CD14-positive monocyte (primary cell): Measurements from ENCODE around the gene PIGR.

DNA sequence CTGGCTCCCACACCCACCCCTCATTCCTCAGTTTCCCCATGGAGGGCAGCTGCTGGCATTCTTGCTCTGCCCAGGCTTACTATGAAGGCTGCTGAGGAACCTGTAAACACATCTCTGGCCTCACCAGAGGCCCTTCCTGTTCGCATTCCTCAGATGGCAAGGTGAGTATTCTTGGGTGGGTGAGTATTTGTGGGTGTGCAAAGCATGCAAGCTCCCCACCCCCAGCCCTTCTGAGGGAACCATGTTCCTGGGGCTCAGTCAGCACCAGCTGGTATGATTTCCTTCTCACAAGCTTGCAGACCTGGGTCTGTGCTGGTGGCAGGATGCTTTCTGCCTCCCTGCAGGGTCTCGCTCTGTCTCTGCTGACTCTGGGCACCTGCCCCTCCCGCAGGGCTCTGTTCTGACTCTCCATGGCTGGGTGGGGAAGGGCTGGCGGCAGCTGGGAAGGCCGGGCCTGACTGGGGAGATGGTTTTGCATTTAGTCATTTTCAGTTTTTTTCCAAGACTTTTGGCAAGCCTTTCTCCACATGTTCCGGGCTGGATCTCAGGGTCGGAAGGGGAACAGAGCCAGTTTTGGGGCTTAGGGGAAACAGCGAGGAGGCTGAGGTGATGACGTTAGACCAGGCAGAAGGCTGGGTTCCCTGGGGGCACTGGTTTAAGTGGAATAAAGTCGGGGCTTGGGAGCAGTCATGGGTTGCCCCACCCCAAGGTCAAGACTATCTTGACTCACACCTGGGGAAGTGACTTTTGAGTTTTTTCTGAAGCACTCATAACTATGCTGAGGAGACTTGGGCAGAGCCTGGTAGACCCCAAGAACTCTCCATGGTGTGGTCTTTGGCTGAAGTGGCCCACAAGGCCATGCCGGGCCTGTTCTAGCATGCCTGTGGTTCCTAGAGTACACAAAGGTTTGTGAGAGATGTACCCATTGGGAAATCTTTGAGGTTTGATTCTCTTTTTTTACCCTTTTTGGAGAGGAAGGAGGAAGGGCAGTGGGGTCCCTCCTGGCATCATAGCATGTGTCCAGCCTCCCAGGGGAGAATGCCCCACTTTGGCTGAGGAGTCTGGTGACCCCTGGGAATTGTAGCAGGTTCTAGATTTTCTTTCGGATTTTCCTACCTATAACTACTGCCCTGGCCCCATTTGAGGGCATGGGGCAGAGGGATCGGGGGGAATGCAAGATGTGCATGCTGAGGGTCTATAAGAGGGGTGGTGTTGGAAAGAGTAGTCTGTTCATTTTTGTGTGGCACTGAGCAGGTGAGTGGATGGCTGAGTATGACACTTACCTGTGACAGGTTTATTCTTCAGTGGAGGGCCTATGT lies 6.3 kb downstream of the RASSF5 start:
- CAGE, long polyA plus RNA = no peak

- CAGE, long polyA plus RNA = no peak
Measured at GRCh38 chr1:206568142-206568726, 44.0 kb downstream of the EIF2D start.

DNA sequence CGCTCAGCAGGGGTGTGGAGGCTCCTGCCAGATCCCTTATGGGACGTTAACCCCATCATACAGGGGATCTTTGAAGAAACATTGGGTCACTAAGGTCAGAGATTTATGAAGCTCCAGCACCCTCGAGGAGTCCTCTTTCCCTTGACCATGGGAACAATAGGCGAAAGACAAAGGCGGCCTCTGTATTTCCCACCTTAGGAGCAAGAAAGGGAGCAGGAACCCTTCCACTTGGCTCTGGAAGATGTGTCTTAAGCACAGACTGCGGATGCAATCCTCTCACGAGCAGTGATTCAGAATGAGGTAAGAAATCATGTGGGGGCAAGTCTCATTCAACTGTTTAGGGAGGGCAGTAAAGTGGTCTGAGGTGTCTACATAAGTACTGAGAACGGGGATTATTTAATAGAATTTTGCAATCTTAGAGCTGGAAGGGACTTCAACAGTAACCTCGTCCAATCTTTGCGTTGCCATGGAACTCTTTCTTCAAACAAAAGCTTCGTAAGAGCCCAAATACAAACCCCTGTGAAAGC lies 1.7 kb upstream of the DYRK3 start:
- CAGE, long polyA plus RNA = no peak

- CAGE, long polyA plus RNA = no peak
Measured at GRCh38 chr1:206672084-206672724, 12.5 kb upstream of the MAPKAPK2 start.

DNA sequence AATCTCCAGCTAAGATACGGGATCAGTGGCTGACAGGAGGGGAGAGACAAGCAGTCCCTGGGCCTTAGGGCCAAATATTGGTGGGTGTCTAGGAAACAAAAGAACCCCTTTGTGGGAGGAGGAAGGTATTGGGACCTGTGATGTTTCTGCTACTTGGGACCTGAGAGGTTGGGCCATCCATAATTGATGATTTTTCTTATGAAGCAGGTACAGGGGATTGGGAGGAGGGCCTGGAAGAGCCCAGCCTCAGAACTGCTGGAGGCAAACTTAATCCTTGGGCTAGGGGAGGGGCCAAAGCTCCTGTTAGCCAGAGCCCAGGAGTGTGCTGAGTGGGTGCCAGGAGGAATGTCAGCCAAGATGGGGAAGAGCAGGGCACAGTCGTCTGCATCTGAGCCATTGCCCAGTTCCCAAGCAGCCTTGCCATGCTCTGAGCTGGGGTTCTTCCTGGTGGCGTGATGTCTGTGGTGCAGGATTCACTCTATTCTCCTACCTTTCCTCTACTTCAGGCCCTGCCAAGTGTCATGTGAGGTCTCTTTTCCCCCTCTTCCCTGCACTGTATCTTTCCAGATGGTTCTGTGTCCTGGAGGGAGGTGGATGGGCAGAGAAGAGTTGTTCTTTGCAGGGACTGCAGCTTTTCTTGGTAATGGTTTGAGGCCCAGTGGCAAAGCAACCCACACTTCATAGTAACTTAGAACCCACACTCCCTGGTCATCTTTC lies 5.8 kb downstream of the MAPKAPK2 start:
- CAGE, long polyA plus RNA = no peak

GRCh38 chr1:206692971-206694324 lies 8.7 kb downstream of the MAPKAPK2 start:
- CAGE, long polyA plus RNA = no peak

DNA sequence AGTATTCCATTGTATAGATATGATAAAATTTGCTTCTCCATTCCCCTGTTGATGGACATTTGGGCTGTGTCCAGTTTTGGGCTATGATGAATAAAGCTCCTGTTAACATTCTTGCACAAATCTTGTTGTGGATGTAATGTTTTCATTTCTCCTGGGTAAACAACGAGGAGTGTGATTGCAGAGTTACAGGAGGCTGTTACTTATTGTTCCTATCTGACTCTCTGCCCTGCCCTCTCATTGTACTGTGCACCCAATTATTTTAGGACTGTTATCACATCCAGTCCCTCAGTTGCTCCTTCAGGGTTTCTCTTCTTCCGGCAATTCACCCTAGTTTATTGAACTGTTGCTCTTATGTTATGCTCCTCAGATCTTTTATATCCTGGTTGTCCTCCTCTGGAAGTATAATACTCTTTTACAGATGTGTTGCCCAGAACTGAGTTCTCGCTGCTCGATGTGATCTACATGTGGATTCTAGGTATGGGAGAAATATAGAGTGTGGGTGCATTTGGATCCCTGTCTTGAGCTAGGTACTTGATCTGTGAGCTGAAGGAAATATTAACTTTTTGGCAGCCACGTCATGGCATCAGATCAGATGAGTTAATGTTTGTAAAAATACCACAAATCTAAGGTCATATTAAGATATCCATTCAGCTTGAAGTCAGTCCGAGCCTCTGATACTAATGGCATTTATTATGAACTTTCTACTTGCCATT lies 24.4 kb downstream of the MAPKAPK2 start:
- CAGE, long polyA plus RNA = no peak

GRCh38 chr1:206737671-206738215 lies 32.8 kb upstream of the IL19 start:
- CAGE, long polyA plus RNA = no peak

- CAGE, long polyA plus RNA = no peak
Measured at GRCh38 chr1:206932799-206933373, 11.1 kb upstream of the FCMR start.

DNA sequence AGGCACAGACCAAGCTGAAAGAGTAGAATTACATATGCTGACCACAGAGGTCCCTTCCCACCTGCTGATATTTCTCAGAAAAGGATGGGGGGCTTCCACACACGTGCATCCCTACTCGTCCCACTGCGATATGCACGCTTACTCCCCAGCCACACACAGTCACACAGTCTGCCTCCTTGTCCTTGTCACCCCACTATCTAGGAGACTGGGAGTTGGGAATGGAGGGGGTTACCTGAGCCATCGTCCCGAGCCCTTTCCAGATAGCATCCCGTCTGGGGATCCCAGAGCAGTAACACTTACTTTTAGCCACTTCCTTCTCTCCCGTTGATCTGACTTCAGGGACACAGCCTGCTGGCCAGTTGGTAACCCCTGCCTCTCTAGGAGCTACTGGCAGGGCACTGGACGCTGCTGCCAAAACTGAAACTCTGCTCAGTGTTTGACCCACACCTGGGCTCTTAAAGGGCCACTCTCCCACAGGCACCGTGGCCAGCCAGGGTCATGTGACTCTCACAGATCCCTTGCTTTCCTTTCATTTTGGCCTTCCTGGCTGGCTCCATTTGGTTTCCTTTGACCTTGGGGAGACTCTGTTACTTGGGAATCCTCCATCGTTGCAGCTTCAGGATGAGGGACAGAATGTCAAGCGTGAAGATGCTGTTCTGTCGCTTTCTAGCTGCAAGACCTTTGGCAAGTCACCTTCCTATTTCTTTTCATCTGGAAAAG lies at the start of gene PIGR:
Gene PIGR, minus strand, starts transcription at position 431 of the 720 bp plus-strand sequence.
- CAGE, long polyA plus RNA = no peak

DNA sequence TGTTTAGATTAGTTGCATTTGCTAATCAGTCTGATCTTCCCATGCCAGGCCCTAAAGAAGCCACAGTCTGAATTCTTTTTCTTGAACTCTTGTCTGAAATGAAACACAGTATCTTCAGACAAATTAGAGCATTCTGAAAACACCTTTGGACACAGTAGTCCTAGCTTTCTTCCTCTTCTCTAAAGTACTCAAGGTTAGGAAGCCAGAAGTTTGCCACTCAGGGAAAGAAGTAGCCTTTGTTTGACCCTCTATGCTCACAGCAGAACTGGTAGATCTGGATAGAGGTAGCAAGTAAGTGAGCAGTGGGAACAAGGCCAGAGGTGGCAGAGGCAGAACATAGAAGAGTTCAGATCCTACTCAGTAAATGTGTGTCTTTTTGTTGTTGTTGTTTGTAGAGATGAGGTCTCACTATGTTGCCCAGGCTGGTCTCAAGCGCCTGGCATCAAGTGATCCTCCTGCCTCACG lies 7.3 kb upstream of the PIGR start:
- CAGE, long polyA plus RNA = no peak

DNA sequence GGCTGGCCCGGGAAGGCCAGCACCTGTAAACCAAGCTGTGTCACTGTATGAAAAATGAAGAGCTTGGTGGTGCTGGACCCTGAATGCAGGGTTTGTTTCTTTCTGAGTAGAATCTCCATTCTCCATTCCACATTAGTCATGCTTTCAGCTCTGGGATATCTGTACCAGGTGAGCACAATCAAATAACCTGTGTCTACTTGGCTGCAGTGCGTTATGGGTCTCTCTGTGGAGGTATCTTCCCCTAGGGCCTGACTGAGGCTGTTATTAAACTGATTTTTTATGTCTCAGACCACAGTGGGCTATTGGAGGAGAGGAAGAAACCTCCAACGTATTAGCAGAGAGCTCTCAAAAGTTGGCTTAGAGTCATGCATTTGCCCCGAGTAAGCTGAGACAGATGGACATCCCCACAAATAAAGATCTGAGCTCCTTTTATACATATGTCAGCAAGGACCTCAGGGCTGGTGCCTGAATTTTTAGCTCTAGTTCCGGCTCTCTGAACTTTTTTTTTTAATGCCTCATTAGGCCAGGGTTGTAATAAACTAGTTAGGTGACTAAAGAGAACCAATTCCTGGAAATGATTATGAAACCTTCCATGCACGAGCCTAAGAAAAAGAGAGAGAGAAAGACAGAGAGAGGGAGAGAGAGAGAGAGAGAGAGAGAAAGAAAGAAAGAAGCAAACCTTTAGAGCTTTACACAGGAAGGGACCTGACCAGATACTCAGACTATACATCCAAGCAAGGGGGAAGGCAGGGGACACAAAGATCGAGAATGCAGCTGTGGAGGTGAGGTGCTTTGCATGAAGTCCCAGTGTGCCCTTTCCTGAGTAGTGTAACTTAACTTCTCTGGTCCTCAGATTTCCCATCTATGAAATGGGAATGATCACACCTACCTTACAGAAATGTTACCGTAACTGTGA lies 8.3 kb upstream of the PIGR start:
- CAGE, long polyA plus RNA = no peak

DNA sequence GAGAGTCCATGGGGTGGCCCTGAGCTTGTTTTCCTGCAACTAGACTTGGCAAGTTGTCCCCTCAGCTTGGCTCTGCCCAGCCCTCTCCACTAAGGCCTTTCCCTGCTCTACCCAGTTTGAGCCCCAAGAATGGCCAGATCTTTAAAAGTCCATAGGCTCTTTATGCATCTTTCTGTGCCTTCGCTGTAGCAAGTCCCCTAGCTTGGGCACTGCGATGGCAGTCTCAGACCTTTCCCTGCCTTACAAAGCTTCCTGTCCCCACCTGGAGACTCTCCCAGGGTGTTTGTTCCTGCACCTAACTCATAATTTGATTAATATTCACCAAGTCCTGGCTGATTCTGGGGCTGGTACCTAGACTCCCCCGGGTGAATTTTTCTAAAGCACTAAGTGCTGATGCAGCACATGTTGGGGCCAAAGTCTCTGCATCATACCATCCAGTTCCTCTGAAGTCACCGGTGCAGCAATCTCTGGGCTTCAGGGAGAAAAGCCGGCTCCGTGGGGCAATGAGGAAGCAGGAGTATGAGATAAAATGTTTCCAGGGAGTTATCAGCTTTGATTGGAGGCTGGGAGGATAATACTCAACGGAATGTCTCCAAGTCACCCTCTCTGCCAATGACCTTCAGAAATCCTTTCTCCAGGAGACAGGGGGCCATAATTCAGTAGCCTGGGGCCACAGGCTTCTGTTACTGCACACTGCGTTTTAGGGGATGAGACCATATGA lies 1.3 kb downstream of the FCAMR start:
- CAGE, long polyA plus RNA = no peak

GRCh38 chr1:207021006-207021215 lies 11.6 kb downstream of the C1orf116 start:
- CAGE, long polyA plus RNA = no peak

- CAGE, long polyA plus RNA = no peak
Measured at GRCh38 chr1:207046051-207047175, 4.6 kb downstream of the YOD1 start.

- CAGE, long polyA plus RNA = no peak
Measured at GRCh38 chr1:207058187-207058639, 5.1 kb downstream of the PFKFB2 start.

DNA sequence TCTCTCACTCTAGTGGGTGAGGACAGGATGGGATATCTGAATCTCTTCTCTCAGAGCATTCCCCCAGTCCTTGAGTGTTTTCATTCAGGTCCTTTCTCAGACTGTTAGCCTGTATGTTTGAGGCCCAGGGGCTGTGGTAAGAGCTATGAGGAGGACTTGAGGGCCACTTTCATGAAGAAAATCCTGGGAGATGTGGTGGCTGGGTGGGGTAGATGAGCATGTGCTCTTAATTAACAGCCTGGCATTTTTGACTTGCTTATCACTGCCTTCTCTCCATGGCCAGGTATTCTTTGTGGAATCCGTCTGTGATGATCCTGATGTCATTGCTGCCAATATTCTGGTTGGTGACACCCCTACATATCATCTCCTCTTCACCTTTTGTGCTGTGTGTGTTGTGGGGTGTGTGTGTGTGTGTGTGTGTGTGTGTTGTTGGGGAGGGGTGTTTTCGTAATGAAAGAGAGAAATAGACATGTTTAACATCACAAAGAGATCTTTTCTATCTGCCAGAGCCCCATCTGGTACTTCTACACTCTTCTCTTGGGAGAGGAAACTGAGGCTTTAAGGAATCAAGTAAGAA lies 10.5 kb downstream of the PFKFB2 start:
- CAGE, long polyA plus RNA = no peak

DNA sequence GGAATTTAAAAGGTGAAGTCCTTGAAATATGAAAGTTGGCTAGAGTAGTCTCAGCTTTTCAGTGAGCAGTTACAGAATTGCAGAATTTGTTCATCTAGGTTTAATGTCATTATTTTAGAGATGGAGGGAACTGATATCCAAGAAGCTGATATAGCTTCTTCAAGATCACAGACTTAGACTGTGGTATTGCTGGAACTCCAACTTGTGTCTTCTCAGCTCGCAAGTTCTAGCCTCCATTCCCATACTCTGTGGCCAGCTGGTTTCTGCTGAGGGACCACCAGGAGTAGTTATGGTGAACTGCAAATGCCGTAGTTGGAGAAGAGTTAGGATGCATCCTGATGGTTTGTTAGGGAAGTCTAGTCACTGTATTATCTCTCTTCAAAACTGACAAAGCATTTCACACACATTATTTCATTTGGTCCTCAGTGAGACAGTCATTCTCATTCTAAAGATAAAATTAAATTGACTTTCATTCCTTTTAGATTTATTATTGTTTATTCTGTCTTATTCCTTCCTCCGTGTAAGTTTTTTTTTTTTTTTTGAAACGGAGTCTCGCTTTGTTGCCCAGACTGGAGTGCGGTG lies 2.0 kb downstream of the C4BPA start:
- CAGE, long polyA plus RNA = no peak

DNA sequence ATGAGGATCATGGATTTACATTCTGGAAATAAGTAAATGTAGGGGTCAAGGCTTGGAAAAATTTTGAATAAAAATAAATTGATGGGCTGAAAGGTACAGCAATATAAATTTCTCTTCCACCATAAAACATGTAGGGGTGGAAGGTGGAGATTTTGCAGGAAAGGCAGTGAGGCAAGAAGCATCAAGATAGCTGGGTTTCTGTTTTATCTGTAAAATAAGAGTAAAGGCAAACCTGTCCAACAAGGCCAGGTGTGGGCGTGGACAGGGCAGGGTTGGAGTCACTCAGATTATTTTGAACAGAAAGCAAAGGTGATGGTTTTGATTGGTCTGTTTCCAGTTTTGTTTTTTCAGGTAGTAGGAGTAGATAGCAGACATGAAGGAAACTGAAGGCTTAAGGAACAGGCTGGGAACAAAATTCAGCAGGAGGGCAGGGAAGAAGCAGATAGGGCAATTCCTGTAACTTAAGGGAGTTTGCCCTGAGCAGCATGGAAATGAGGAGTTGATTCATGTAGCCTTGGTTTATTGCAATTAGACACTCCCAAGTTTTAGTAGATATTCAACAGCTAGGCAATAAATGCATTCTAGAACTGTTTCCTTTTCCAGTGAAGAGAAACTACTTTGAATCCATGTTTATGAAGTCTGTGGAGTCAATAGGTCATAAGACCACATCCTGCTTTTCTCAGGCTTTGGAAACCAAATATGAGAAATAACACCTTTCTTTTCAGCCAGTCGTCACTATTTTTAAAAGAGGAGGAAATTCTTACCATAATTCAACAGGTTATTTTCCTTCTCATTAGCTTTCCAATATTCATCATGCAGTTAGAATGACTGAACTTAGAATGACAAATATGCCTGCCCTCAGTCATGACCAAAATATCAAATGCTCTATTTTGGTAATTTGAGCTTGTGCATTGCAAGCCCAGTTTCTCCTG lies 38.8 kb upstream of the CD55 start:
- CAGE, long polyA plus RNA = no peak

DNA sequence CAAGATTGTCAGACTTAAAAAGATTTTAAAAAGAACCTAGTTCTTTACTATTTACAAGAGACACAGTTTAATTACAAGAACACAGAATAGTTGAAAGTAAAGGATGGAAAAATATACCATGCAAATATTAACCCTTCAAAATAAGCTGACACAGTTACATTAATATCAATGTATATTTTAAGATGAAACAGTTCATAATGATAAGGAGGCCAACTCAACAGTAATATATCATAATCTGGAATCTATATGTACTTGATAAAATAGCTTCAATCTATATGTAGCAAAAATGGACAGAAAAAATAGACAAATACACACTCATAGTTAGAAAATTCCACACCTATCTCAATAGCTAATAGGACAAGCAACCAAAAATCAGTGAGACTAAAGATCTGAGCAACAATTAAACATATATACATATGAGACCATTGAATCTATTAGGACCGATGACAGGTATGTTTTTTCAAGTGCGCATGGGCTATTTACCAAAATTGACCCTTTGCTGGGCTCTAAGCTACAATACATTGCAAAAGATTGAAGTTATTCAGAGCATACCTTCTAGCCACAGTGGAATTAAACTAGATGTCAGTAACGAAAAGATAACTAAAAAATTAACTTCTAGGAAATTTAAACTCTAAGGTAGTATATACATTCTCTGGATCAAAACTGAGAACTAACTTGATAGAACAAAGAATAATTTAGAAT lies 13.5 kb downstream of the CD55 start:
- CAGE, long polyA plus RNA = no peak